Panc1 (cell line): ENCODE data around the genes H1-10, COL6A6 and MRPL3.

GRCh38 chr3:129116498-129117163, 5.0 kb downstream of the RAB43 start:
- RRBS, 2 experiments, result no CpG with 5 or more reads among the region's 7 CpGs

DNA sequence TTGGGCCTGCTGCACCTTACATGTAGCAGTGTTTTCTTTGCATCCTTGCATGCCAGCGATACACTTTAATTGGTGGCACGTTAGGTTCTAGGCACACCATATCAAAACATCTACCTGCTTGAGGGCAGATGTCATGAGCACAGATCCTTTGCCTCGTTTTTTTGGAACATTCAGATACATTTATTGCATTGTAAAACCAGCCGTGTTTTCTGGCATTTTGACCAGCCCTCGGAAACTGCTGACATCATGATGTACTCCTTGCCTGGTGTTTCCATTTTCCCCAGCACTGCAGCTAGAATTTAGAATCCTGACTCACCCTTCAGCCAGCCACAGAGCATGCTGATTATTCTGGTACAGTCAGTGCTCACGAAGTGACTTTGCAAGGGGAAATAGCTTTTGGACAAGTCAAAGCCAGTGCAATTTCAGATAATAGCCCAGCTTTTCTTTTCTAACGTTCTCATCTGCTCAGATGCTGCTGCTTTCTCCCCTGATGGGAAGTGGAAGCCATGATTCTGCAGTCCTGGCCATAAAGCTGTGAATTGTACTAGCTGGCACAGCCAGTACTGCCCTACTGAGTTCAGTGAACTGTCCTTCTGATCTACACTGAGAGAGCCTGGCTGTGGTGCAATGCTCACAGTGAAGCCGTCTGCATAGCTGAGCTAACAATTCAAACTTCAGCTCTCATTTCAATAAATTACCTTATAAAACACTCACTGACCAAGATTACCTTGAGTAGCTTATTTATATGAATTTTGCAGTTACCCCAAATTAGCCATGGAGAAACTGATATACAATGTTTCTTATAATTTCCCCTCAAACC, 12.1 kb upstream of the CNBP start:
- RRBS, 2 experiments, result no CpG with 5 or more reads among the region's 8 CpGs

- RRBS, 2 experiments, result no CpG with 5 or more reads among the region's 6 CpGs
Observed at GRCh38 chr3:129250036-129250277, 551 bp downstream of the COPG1 start.

DNA sequence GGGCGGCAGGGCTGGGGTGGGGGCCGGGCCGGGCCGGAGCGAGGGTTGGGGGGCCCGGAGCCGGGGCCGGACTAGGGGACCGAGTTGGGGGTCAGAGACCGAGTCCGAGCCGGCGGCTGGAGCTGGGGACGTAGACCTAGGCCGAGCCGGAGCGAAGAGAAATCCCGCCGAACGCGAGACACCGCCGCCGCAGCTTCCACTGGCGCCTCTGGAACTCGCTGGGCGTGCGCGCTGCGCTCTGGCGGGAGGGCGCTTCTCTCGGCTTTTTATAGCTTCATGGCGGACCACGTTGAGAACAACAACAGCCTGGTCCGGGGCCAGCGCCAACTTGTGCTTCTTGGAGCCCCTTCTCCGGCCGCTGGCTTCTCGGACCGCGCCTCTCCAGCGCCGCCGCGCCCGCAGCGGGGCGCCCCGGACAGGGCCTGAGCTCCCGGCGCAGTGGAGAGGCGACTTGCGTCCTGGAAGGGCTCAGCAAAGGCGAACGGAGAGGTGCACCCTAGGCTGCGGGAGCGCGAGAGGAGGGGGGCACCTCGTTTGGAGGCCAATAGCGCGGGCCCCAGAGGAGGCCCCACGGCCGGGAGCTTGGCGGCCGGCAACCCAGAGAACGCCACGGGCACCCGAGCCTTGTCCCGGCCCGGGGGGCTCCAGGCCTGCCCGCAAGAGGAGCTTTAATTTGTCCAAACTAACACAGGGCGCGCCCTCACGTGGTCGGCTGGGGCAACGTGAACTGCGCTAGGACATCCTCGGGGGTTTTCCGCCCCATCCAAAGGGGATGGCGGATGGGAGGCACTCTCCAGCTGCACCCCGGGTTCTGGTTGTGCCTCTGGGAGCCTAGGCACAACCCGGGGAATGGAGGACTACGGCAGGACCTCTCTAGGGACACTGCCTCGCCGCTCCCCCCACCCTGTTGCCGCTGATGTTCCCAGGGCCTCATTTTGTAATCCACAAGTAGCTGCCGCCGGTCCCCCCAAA, at the start of gene H1-10:
Gene H1-10, minus strand, starts transcription at position 240 of the 972 bp plus-strand sequence.
- RRBS, 2 experiments, result under 1 to 8% methylated on average over 22 to 30 of the region's 89 CpGs

DNA sequence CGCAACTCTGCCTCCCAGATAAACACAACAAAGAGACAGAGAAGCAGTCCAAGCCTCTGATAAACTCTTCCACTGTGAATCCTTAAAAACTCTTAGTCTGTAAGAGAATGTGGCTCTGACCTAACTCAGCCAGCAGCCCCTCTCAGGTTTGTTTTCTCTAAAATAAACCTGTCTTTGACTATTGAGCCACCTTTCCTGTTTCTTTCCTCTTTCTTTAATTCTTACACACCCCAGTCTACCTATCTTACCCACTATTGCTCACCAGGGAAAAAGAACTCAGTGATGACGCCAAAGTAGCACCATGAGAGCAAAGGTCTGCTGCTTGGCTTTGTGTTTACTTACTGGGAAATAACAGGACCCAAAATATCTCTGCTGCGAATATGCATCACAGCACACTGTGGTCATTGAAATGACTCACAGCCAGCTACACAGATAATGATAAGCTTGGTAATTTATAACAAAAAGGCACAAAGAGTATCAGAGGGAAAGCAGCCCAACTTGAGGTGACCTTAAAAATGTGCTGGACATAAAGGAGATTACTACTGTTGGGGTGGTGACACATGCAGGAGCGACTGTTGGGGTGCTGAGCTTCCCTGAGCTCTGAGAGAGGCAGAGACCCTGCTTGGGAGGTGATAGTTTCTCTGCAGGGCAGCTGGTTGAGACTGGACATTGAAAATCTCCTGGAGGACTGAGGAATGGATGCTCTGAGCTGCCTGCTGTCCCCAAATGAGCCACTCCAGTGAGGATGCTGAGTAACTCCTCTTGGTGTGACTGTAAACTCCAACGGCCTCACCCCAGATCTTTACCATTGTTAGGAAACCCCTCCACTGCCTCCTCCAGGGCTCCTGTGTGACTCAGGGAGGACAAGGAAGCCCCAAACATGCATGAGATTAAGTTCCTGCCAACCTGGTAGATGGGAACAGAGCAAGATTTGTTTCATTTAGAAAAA, 14.6 kb downstream of the EFCAB12 start:
- RRBS, 2 experiments, result no CpG with 5 or more reads among the region's 5 CpGs

DNA sequence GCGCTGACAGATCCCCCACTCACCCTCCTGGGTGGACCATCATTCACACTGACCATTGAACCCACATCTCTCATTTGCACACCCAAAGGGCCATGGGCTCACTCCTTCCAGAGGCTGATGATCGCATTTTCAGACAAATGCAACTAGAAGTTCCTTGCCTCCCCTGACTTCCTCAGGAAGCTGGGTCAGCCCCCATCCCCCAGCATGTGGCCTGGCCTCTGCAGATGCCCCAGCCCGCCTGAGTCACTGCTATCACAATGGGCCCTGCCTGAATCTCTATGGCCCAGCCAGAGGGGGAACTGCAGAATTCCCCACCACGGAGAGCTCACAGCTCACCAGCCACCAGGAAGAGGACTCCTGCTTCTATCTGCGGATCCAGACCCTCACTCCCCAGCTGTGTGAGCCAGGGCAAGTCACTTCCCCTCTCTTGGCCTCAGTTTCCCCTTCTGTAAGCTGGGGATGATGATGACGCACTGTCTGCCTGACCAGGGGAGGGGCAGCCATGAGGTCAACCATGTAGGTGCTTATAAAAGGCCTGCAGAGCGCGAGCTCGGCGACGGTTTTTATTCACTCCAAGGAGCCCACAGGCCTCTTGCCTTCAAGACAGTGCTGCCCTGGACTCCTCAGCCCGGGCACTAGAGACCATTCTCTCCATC, 6.9 kb downstream of the PLXND1 start:
- RRBS, 2 experiments, result no CpG with 5 or more reads among the region's 12 CpGs

- RRBS, 2 experiments, result no CpG with 5 or more reads among the region's 10 CpGs
Observed at GRCh38 chr3:129607475-129607888, 1.0 kb upstream of the PLXND1 start.

GRCh38 chr3:129615499-129616116, 9.1 kb upstream of the PLXND1 start:
- RRBS, 2 experiments, result no CpG with 5 or more reads among the region's 7 CpGs

GRCh38 chr3:129618798-129619368, 12.4 kb upstream of the PLXND1 start:
- RRBS, 2 experiments, result 63 to 68% methylated on average over 4 of the region's 25 CpGs

- RRBS, 2 experiments, result no CpG with 5 or more reads among the region's 1 CpG
Observed at GRCh38 chr3:129664769-129665429, 58.4 kb upstream of the PLXND1 start.

- RRBS, 2 experiments, result no CpG with 5 or more reads among the region's 12 CpGs
Observed at GRCh38 chr3:129827645-129828695, 65.5 kb downstream of the TMCC1 start.

DNA sequence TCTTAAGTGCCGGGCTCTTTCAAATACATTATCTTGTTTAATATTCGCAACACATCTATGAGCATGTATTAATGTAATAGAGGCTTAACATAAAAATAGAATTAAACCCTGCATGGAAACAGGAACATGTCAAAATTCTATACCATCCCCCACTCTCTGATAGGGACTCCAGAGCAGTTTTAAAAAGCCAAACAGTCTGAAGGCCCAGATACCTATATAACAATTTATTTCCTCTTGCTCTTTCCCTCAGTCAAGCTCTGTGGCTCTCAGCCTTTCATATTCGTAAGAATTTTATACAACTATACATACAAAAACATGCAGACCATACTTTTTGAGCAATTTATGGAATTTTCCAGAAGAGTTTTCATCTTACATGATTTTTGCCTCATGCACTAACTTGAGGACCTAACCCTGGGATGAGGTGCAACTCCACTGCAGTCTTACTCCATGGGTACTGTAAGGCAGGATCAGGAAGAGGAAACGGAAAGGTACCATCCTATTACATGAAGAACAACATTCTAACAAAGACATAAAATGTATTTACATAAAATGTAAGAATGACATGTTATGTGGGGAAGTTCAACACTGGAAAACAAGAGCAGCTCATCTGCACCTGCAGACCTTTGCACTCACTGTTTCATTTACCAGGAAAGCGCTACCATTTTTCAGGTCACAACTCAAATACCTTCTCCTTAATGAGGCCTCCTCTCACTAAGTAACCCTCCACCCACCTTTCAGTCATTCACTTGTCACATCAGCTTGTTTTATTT, 2.9 kb downstream of the TMCC1 start:
- RRBS, 2 experiments, result no CpG with 5 or more reads among the region's 5 CpGs

DNA sequence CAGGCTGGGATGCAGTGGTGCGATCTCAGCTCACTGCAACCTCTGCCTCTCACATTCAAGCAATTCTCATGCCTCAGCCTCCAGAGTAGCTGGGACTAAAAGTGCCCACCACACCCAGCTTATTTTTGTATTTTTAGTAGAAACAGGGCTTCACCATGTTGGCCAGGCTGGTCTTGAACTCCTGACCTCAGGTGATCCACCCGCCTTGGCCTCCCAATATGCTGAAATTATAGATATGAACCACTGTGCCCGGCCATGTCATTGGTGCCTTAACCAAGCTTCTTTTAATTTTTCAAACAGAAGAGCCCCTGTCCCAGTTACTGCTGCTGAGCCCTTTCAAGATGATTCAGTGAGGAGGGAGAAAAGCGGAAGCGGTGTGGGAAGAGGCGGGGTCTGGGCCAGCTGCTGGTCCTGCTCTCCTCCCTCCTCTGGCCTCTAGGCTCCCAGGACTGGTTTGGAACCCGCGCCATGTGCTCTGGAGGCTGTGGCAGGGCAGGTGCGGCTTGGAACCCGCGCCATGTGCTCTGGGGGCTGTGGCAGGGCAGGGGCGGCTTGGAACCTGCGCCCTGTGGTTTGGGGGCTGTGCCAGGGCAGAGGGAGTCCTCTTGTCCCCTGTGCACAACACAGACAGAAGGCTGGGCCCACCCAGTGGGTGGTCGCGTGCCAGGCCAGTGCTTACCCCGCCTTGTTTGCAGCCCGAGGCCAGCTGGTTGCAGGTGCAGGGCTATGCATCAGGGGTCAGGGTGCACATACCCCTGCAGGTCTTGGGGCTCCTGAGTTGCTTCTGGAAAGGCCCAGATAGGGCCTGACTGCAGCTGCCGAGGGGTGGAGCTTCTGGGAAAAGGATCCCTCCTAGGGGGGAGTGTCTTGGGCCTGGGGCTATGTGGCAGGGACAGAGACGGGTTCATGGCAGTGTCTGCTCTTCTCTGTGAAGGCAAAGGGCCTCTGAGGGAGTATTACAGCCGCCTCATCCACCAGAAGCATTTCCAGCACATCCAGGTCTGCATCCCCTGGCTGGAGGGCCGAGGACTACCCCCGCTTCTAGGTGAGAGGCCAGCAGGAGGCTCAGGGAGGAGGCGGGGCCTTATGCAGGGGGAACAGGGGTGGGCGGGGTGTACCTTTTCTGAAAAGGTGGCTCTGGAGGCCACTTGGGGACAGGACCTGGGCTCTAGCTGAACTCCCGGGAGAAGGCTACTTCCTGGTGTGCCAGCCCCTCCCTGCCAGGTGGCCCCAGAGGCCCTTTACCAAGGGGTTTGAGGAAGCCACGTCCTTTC, 12.3 kb downstream of the ALG1L2 start:
- RRBS, 2 experiments, result no CpG with 5 or more reads among the region's 26 CpGs

DNA sequence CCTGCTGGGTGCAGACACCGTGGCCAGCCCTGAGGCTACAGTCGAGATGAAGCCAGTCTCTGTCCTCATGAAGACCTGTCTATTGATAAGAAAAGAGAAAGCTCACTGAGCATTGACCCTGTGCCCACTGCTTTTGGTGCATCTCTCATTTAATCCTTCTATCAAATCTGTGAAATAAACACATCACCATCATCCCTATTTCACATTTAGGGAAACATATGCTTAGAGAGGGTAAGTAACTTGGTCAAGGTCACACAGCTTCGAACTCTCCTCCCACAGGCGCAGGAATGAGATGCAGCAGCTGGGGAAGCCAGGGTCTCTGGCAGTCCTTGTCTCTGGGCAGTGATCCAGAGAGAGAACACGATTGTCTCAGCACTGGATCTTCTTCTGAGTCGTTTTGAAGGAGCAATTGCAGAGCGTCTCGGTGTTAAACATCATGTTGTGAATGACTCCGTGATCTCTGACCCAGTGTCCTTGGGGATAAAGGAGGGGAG, 41.2 kb downstream of the ALG1L2 start:
- RRBS, 2 experiments, result no CpG with 5 or more reads among the region's 9 CpGs

GRCh38 chr3:130516822-130517592, at the start of gene COL6A6:
COL6A6 (plus strand) TSS chr3:130517177.
- RRBS, 2 experiments, result 28 to 30% methylated on average over 14 to 17 of the region's 54 CpGs

DNA sequence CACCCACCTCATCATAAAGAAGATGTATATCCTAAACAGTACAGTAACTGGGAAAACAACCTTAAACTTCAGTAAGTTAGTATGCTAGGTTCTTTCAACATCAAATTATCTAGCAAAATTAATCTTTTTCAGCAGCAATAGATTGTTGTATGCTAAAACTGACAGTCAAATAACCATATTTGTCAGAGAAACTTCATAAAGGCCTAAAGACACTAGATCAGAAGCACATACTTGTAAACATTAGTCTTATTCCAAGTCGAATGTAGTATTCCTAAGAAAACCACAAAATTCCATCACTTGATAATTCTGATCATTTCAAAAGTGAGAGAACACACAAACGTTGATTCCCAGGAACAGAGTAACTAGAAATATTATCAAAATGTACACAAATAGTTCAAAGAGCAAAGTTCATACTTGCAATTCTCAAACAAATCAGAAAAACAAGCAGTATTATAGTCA, 13.6 kb downstream of the PIK3R4 start:
- RRBS, 2 experiments, result no CpG with 5 or more reads among the region's 2 CpGs

DNA sequence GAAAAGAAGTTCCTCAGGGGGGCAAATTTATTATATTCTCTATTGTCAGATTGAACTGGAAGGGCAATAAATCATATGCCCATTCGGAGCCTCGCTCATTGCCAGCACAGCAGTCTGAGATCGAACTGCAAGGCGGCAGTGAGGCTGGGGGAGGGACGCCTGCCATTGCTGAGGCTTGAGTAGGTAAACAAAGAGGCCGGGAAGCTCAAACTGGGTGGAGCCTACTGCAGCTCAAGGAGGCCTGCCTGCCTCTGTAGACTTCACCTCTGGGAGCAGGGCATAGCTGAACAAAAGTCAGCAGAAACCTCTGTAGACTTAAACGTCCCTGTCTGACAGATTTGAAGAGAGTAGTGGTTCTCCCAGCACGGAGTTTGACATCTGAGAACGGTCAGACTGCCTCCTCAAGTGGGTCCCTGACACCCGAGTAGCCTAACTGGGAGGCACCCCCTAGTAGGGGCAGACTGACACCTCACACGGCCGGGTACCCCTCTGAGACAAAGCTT, 61.7 kb upstream of the ATP2C1 start:
- RRBS, 2 experiments, result no CpG with 5 or more reads among the region's 12 CpGs

DNA sequence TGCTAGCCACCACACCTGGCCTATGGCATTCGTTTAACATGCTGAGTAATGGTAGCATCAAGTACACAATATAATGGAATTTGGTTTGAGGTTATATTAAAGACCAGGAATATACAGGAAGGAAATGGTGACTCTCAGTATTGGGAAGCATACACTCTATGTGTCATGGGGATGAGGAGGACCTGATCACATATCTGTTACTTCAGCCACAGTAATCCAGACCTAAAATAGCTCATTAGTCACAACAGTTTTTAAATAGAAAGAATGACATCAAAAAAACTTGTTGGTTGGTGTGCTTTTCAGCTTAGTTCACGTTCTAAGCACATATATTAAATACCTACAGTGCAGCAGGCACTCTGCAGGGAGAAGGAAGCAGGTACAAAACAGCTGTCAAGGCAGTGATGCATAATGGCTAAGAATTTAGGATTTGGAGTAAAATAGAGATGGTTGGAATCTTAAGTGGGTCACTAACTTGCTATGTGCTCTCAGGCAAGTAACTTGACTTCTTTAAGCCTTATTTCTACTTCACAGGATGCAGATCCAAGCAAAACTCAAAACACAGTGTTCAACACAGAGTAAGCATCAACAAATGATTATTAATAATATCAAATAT, 52.4 kb upstream of the ATP2C1 start:
- RRBS, 2 experiments, result no CpG with 5 or more reads among the region's 2 CpGs

DNA sequence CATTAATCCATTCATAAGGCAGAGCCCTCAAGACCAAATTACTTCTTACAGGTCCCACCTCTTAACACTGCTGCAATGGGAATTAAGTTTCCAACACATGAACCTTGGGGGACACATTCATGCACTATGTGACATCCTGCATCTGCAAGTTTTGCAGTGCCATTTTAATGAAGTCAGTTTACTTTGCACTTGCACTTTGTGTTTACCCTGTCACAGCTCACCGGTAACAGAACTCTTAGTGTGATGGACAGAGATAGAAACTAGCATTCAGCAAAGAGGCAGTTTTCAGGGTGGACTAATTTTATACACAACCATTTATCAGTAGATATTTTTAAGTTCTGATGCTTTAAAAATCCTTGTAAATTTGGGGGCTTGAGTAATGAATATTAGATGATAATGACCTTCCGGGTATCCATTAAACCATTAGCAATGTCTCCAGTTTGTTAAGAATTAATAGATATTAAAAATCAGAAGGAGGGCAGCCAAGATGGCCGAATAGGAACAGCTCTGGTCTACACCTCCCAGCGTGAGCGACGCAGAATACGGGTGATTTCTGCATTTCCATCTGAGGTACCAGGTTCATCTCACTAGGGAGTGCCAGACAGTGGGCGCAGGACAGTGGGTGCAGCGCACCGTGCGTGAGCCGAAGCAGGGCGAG, 50.4 kb upstream of the NUDT16 start:
- RRBS, 2 experiments, result 67% methylated on average over 1 of the region's 13 CpGs; no CpG with 5 or more reads in 1 of the 2 experiments

DNA sequence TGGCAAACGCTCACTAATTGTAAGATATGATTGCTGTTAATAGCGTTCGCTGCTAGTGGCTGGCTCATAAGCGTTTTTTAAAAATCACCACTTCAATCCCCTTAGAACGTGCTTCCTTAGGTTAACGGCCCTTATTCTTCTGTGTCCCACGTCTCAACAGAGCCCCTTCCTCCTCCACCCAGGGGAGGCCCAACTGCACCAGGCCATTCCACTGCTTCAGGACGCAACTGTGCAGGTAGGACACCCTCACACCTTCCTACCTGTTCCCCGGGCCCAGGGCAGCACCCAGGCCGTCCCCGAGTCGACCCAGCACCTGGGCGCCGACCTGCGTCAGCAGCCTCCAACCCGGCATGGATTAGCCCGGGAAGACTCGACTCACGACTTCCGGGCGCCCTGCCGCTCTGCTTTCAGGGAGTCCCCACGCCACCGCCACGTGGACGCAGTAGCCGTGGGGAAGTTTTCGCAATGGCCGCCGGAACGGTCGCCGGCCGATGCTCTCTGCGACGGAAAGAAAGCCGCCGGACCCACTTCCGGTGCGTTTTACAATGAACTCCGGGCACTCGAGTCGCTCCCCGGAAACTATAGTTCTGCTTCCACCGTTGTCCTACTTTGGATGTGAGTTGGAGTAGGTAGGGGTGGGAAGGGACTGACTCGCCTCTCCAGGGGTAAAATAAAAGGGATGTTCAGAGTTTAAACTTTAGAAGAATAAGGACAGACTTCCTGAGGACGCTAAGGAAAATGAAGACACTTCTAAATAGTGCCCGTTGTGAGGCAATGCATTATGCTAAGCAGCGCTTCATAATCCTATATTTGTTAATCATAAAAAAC, at the start of gene MRPL3:
Gene MRPL3, minus strand, starts transcription at position 502 of the 828 bp plus-strand sequence.
- RRBS, 2 experiments, result 2 to 6% methylated on average over 7 of the region's 49 CpGs